H1 (cell line): ENCODE measurements around the genes ITM2C and ARMC9.

DNA sequence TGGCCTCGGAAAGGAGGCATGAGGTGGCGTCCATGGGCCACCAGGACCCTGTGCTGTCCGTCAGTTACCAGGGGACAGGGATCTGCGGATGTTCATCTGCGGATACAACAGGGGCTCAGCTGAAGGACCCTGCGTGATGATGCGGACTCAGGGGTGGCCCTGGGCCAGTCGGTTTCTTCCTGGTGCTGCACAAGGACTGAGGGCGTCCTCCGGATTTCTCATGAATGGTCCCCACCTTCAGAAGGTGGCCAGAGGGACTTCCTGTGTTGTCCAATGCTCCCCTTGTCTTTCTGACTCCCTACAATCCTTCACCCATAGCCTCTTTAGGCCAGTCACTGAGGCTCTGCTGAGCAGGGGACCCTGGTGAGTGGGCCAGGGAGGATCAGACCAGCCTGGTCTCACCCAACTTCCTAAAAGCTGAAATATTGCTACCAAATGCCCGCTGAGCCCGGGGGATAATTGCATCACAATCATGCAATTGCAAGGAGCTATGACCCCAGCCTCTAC is 3.8 kb upstream of the SP100 start:
- RRBS: no CpG with 5 or more reads among the region's 12 CpGs
CAGE:
- cytosol, long polyA plus RNA: no peak
- long polyA plus RNA: no peak
- nucleus, long polyA plus RNA: no peak

DNA sequence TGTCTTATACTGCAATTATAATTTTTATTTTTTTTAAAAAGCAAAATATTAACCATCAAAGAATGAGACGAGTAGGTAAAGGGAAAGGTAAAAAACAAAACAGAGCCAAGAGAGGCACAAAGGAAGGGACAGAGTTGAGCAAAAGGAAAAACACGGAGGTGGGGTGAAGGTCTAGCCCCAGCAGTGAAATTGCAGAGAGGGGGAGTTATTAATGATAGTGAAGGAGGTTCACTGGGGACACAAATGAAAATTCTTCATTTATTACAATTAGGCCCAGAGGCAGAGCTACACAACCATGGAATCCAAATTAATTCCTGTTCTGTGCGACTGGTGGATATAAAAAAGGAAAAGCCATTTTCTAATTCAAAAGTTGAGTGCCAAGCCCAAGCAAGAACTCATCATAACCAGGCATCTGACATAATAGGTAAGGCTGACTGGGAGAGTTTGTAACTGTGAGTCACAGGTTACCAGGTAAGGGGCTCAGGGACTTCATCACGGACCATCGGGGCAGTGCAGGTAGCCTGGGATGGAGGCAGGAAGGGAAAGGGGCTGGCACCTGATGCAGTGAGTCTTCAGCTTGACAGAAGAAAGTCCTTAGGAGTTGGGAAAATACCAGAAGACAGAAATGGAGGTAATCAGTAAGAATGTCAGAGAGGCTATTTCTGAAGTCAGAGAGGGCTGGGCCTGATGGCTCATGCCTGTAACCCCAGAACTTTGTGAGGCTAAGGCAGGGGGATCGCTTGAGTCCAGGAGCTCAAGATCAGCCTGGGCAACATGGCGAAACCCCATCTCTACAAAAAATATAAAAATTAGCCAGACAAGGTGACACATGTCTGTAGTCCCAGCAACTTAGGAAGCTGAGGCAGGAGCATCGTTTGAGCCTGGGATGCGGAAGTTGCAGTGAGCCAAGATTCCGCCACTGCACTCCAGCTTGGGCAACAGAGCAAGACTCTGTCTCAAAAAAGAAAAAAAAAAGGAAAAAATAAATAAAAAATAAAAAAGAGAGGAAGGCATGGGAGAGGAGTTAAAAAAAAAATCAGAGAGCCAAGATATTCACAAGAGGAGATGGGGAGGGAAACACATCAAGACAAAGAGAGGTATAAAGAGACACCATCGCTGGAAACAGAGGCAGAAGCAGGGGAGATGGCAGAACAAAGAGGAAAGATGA is 45.4 kb downstream of the SP100 start:
- RRBS: no CpG with 5 or more reads among the region's 11 CpGs
CAGE:
- cytosol, long polyA plus RNA: no peak
- long polyA plus RNA: no peak
- nucleus, long polyA plus RNA: no peak

DNA sequence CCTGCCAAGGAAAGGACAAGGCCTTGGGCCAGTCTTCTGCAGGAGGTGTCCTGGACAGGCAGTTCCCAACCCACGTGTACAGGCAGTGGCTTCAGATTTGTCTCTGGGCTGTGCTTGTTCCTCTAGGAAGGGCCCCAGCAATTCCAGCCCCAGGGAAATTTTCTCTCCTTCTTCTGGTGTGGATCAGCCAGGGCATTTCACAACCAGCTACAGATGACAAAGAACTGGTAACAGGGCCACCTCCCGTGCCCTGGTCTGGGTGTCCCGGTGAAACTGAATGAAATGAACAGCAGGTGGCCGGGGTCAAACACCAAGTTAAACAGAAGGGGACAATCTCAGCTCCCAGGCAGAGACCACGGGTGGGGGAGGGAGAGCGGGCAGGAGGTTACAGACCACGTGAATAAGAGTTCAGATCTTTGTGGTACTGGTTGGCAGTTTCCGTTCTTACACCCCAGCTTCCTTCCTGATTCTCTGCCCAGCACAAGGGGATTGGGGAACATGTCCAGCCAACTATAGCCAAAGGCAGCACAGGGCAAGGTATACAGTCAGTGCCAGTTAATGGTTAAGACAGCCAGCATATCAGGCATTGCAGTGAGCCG is 52.1 kb upstream of the CAB39 start:
- RRBS: no CpG with 5 or more reads among the region's 9 CpGs
CAGE:
- cytosol, long polyA plus RNA: no peak
- long polyA plus RNA: no peak
- nucleus, long polyA plus RNA: no peak

DNA sequence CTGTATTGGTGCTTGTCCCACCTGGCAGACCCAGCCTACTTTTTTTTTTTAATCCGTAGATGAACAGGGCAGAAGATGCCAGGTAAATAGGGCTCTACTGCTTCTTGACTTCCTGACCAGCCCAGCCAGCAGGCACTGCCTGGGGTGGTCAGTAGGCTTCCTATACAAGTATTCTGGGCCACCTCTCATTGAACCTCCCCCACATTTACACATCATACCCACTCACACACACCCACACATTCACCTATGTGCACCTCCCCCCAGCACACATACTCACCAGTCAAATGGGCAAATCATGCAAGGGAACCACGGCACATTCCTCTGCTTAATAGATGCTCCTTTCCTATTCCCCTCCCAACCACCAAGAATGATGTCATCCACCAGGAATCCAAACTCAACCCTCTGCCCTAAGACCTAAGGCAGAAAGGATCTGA is 21.8 kb upstream of the CAB39 start:
- RRBS: no CpG with 5 or more reads among the region's 2 CpGs
CAGE:
- cytosol, long polyA plus RNA: no peak
- long polyA plus RNA: no peak
- nucleus, long polyA plus RNA: no peak

GRCh38 chr2:230864423-230865163 is at the start of gene ITM2C:
Gene ITM2C, plus strand, starts transcription at chr2:230864942.
- RRBS: 2% methylated on average over 33 of the region's 72 CpGs
CAGE:
- cytosol, long polyA plus RNA: start-site peak on the plus strand at chr2:230864920-230865004, 9,484 reads
- long polyA plus RNA: start-site peak on the plus strand at chr2:230864547-230865068, 5,671 and 3,790 reads in 2 replicates
- nucleus, long polyA plus RNA: start-site peak on the plus strand at chr2:230864930-230864990, 3,087 reads

- RRBS: no CpG with 5 or more reads among the region's 7 CpGs
CAGE:
- cytosol, long polyA plus RNA: no peak
- long polyA plus RNA: no peak
- nucleus, long polyA plus RNA: no peak
Measured at GRCh38 chr2:230878324-230878768, 13.6 kb downstream of the ITM2C start.

DNA sequence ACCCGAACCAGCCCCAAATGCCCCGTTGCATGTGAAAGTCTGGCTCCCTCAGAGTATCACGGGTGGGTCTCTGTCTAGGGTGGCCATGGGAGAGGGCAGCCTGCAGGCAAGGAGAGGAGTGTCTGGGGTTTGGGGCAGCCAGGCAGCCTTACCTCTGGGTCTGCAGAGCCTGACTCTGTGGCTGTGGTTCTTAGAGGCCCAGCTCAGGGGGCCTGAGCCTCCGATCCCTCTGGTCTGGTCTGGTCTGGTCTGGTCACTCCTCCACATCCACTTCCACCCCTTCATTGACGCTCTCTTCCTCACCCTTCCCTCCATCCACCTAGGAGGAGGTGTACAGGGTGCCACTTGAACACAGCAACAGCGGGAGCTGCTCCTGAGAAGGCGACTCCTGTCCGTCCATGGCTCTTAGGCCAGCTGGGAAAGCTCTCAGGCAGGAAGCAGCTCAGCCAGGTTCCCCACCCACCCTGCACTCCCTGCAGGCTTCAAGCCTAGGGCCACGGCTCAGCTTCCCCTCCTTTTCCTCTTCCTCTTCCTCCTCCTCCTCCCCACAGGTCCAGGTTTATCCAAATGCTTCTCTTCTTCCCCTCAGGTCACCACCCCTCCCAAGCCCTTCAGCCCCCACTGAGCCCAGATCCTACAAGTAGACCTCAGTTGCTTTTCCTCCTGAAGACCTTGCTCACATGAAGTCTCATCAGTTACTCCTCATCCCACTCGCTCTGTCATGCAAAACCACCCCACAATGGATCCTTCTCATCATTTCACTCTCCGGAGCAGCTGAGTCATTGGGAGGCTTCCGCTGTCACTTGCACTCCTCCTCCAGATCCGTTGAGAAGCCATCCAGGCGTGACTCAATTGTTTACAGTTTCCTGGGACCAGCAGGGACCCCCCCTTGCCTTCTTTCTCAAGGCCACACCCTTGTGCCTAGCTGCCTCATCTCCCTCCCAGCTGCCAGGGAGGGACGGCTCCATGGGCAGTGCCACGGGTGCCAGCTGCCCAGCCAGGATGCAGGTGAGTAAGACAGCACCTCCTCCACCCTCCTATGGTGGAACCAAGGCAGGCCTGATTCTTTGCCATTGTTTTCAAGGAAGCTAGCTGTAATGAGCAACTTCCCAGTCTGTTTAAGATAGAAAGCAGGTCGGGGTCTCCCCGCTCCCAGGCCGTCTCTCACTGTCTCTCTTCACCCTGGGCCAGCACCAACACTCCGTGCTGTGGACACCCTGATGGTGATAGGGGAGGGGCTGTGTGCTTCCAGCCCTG is 16.6 kb downstream of the GPR55 start:
- RRBS: no CpG with 5 or more reads among the region's 20 CpGs
CAGE:
- cytosol, long polyA plus RNA: no peak
- long polyA plus RNA: no peak
- nucleus, long polyA plus RNA: no peak

GRCh38 chr2:231036007-231036553 is 1.2 kb upstream of the C2orf72 start:
- RRBS: no CpG with 5 or more reads among the region's 5 CpGs
CAGE:
- cytosol, long polyA plus RNA: no peak
- long polyA plus RNA: no peak
- nucleus, long polyA plus RNA: no peak

- RRBS: no CpG with 5 or more reads among the region's 1 CpG
CAGE:
- cytosol, long polyA plus RNA: no peak
- long polyA plus RNA: no peak
- nucleus, long polyA plus RNA: no peak
Measured at GRCh38 chr2:231110688-231111004, 14.2 kb downstream of the HTR2B start.

GRCh38 chr2:231159318-231160147 is 34.7 kb upstream of the HTR2B start:
- RRBS: no CpG with 5 or more reads among the region's 8 CpGs
CAGE:
- cytosol, long polyA plus RNA: no peak
- long polyA plus RNA: no peak
- nucleus, long polyA plus RNA: no peak

DNA sequence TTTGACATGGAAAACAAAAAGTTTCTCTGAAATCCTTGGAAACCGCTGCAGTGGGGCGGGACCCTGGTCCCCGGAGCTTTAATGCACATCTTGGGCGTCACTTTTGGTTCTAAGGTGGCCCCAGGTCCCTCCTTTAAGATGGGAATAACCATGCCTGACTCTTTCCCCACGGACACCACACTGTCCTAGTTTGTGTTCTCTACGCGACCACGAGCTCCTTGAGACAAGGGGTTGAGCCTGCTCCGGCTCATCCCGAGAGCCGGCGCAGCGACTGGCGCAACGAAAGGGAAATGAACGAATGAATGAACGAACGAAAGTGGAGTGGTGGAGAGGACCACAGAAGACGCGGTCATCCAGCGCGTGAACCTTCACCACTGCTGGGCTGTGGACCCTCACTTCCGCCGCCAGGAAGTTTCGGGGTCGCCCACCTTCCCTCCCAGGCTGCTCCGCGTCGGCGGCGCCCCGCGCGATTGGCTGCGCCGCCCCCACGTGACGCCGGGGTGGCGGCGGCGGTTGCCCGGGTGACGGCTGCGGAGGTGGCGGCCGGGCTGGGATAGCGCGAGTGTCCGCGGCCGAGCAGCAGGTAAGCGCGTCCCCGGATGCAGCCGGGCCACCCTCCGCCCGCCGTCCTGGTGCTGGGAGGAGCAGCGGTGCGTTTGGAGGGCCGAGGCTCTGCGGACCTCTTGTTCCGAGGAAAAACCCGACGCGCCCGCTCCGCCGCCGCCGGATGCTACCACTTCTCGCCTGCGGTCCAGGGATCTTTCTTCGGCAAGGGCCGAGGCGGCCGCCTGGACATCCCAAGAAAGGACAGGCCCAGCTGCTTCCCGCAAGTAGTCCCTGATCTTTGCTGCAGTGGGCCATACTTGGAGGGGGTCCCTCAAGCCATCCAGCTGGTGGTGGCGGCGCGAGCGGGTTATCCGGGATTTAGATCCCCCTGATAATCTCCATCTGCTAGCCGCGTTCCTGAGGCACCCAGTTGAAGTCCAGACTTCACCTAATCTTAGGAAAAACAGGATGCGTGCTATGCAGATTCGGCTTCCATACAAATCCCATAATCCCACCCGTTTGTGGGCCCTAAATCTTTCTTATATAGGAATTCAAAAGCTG is at the start of gene ARMC9:
Gene ARMC9 (plus strand): TSS at position 516 of the 1,107 bp plus-strand sequence.
- RRBS: under 1% methylated on average over 9 of the region's 89 CpGs
CAGE:
- cytosol, long polyA plus RNA: start-site peak on the plus strand centred at position 511 of the sequence, 27 bp wide, 103 reads
- long polyA plus RNA: start-site peak on the plus strand centred at position 564 of the sequence, 157 bp wide, 128 and 75 reads in 2 replicates
- nucleus, long polyA plus RNA: start-site peak on the plus strand centred at position 520 of the sequence, 16 bp wide, 162 reads

- RRBS: no CpG with 5 or more reads among the region's 3 CpGs
CAGE:
- cytosol, long polyA plus RNA: no peak
- long polyA plus RNA: no peak
- nucleus, long polyA plus RNA: no peak
Measured at GRCh38 chr2:231386334-231386958, 9.1 kb upstream of the B3GNT7 start.

GRCh38 chr2:231611349-231611674 is 18.6 kb downstream of the TEX44 start:
- RRBS: no CpG with 5 or more reads among the region's 7 CpGs
CAGE:
- cytosol, long polyA plus RNA: no peak
- long polyA plus RNA: no peak
- nucleus, long polyA plus RNA: no peak

GRCh38 chr2:231612756-231612945 is 20.0 kb downstream of the TEX44 start:
- RRBS: no CpG with 5 or more reads among the region's 7 CpGs
CAGE:
- cytosol, long polyA plus RNA: no peak
- long polyA plus RNA: no peak
- nucleus, long polyA plus RNA: no peak

DNA sequence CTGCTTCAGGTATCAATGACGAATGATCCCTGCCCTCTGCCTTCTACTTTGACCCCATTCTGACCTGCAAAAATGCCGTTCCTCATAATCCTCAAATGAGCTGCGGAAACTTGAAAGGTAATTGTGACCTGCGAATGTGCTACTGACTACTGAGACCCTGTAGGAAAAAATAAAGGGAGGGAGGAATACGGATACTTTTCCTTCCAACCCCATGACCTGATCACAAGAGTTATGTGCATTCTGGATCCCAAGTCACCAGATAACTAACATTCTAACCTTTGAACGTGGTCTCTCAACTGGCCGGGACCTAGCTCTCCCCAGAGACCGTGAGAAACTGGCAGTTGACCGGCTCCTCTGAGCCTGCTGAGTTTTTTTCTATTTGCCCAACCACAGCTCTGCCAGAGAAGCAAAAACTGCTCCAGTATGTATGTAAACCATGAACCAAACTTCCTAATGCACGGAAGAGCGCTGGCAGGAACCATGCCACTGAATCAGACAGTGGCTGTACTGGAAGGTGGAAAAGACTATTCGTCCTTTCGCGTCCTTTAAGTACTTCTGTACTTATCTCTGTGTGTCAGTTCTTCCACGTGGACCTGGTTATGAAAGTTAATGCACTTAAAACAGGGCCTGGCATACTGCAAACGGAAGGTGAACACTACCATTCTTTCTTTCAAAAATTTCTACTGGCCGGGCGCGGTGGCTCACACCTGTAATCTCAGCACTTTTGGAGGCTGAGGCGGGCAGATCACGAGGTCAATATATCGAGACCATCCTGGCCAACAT is 47.4 kb upstream of the PTMA start:
- RRBS: no CpG with 5 or more reads among the region's 22 CpGs
CAGE:
- cytosol, long polyA plus RNA: no peak
- long polyA plus RNA: no peak
- nucleus, long polyA plus RNA: no peak

GRCh38 chr2:231664750-231665326 is 43.5 kb upstream of the PTMA start:
- RRBS: no CpG with 5 or more reads among the region's 9 CpGs
CAGE:
- cytosol, long polyA plus RNA: no peak
- long polyA plus RNA: no peak
- nucleus, long polyA plus RNA: no peak

- RRBS: no CpG with 5 or more reads among the region's 6 CpGs
CAGE:
- cytosol, long polyA plus RNA: no peak
- long polyA plus RNA: no peak
- nucleus, long polyA plus RNA: no peak
Measured at GRCh38 chr2:231677720-231678147, 30.6 kb upstream of the PTMA start.

- RRBS: no CpG with 5 or more reads among the region's 8 CpGs
CAGE:
- cytosol, long polyA plus RNA: no peak
- long polyA plus RNA: no peak
- nucleus, long polyA plus RNA: no peak
Measured at GRCh38 chr2:231682835-231683419, 25.4 kb upstream of the PTMA start.

DNA sequence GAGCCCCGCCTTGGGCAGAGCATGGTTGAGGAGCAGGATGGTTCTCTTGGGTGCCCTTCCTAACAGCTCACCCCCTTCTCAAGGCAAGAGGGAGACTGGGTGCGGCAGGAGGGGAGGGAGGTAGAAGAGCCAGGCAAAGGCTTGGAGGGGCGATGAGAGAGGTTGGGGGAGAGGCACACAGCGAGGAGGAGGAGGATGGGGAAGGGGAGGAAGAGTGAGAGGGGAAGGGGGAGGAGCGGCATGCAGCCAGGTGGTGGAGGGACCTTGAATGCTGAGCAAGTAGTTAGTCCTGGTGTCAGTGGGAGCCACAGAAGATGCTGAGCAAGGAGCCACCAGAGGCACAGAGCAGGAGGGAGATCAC is 23.5 kb upstream of the PTMA start:
- RRBS: no CpG with 5 or more reads among the region's 5 CpGs
CAGE:
- cytosol, long polyA plus RNA: no peak
- long polyA plus RNA: no peak
- nucleus, long polyA plus RNA: no peak

GRCh38 chr2:231708754-231709643 is 674 bp downstream of the PTMA start:
- RRBS: under 1% methylated on average over 77 of the region's 123 CpGs
CAGE:
- cytosol, long polyA plus RNA: no peak
- long polyA plus RNA: no peak
- nucleus, long polyA plus RNA: no peak